ENCODE results near the genes PCTP and SCPEP1.

DNA sequence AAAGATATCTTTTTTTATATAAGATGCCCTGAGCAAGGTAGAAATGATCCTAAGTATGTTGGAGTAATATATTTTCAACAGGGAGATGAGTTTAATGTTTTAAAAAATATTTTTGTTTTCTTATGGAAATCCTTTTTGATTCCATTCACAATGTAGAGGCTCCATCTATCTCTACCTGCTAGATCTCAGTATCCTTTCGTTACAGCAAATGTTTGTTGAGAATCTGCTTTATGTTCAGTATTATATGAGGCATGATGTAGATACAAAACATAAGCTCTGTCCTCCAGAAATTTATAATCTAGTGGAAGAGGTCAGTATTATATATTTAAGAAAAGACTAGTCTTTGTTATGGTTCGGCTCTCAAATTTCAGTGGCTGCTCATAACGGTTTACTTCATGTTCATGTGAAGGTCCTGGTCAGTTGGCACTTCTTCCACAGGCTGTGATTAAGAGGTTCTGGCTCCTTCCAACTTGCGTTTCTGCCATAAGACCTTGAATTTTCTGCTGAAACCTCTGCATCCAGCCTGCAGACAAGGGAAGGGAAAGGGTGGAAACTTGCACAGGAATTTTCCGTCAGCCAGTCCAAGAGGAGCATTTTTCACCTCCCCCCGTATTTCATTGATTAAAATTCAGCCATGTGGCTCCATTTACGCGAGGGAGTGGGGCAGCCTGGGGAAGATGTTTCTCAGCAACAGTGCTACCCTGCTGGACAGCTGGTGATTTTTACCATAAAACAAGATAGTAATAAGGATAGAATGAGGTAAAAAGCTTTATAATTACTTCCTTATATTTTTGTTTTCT is 110.2 kb downstream of the TMEM100 start:
- PRO-cap, 2 experiments = no peak in any of the 2 experiments

DNA sequence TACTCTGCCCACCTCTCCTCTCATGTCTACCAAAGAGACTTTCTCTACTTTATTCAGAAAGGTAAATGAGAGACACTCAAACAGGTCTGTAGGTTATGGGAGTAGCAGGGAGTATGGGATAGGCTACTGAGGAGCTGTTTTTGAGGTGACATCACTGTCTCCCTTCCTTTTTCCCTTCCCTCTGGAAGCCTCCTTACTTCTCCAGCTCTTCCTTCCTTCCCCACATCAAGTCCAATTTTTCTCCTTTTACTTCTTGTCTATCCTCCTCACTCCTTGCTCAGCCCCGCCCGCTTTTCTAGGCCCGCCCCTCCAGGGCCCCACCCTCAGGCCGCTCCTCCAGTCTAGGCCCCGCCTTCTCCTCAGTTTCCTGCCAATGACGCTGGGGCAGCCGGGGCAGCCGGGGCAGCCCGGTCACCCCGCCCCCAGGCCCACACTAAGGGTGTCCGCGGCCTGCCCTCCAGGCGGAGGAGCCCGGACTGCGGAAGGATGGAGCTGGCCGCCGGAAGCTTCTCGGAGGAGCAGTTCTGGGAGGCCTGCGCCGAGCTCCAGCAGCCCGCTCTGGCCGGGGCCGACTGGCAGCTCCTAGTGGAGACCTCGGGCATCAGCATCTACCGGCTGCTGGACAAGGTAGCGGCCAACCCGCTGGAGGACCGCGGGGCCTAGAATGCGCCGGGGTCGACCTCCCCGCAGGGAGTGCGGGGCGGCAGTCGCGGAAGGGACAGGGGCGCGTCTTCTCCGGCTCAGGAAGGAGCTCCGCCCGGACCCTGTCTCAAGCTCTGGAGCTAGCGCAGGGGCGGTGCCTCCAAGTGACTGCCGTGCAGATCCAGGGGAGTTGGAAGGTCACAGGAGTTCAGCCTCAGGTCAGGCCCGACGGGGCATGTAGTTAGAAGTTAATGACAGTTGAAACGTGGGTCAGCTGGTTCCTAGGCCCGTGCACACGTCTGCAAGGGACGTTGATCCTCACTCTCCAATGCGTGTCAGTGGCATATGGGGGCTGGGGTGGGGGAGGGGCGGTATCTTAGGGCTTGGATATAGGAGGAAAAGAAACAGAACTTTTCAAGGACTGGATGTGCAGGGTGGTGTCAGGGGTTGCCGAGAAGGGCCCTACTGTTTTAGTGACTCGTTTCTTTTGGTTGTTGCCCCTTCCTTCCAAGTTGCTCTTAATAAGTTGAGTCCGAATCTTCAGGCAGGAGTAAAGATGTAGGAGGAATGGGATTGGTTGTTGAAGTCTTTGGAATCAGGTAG is at the start of gene PCTP:
TSS of gene PCTP (plus strand) at position 434 of the 1,245 bp plus-strand sequence.
- PRO-cap, 2 experiments = peak in 2 of 2 experiments; most common plus-strand start position 436 of the sequence (in 2)

GRCh38 chr17:55783506-55784249 is 32.8 kb downstream of the PCTP start:
- PRO-cap, 2 experiments = no peak in any of the 2 experiments

GRCh38 chr17:56886271-56886790 is 27.5 kb downstream of the TRIM25 start:
- PRO-cap, 2 experiments = peak in 2 of 2 experiments; most common minus-strand start chr17:56886545 (in 2)

DNA sequence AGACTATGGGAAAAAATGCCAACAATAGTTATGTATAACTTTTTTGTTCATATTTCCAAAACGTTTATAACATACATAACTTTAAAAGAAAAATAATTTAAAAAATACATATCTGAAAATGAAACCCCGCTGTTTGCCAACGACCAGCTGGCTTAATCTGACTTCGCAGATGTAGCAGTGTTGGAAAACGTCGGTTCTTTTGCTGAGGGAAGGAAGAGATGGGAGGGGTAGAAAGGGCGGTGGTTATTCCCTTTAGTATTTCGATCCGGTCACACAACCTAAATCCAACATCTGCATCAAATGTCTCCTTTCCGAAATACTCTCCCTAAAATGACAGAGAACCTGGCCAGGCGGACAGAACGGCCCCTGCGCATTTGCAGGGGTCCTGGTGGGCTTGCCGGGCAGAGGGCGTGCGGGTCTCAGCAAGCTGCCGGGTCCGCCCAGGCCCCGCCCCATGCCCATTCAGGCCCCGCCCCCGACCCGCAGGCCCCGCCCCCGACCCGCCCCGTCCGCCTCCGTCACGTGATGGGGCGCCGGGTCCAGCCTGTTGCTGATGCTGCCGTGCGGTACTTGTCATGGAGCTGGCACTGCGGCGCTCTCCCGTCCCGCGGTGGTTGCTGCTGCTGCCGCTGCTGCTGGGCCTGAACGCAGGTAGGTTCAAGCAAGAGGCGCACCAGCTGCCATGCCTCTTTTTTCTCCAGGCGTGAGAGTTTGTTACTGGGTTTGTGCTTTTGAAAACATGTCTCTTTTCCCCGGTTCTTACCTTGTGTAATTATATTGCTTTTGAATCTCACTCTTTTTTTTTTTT is at the start of gene SCPEP1:
TSS of gene SCPEP1 (plus strand) at position 547 of the 808 bp plus-strand sequence.
- PRO-cap, 2 experiments = peak in 2 of 2 experiments; most common plus-strand start position 569 of the sequence (in 2)

DNA sequence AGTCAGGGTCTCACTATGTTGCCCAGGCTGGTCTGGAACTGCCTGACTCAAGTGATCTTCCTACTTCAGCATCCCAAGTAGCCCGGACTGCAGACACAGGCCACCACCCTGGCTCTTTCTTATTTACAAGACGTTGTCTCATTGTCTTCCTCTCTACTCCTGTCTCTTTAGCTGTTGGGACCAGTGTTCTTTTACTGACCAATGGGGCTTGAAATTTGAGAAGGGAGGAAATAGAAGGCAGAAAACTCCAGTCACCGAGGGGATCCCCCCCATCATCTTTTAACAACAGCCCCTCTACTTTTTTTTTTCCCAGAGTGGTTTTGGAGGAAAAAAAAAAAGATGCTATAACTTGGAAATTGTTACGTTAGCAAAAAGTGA is 1.2 kb downstream of the SCPEP1 start:
- PRO-cap, 2 experiments = no peak in any of the 2 experiments

DNA sequence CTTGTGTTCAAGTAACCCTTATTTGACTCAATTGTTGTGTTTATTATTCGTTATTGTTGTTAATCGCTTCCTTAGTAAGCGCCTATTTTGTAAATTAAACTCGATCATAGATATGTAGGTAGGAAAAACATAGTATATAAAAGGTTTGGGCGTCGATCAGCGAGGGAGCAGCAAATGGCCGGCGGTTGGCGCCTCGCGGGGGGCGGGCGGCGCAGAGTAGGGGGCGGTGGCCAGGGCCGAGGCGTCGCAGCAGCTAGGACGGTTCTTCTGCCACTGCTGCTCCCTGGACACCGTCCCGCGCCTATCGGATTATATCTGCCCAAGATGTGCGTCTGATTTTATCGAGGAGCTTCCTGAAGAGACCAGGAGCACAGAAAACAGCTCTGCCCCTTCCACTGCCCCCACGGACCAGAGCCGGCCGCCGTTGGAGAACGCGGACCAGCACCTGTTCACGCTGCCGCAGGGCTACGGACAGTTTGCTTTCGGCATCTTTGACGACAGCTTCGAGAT is 39.7 kb upstream of the AKAP1 start:
- PRO-cap, 2 experiments = no peak in any of the 2 experiments

DNA sequence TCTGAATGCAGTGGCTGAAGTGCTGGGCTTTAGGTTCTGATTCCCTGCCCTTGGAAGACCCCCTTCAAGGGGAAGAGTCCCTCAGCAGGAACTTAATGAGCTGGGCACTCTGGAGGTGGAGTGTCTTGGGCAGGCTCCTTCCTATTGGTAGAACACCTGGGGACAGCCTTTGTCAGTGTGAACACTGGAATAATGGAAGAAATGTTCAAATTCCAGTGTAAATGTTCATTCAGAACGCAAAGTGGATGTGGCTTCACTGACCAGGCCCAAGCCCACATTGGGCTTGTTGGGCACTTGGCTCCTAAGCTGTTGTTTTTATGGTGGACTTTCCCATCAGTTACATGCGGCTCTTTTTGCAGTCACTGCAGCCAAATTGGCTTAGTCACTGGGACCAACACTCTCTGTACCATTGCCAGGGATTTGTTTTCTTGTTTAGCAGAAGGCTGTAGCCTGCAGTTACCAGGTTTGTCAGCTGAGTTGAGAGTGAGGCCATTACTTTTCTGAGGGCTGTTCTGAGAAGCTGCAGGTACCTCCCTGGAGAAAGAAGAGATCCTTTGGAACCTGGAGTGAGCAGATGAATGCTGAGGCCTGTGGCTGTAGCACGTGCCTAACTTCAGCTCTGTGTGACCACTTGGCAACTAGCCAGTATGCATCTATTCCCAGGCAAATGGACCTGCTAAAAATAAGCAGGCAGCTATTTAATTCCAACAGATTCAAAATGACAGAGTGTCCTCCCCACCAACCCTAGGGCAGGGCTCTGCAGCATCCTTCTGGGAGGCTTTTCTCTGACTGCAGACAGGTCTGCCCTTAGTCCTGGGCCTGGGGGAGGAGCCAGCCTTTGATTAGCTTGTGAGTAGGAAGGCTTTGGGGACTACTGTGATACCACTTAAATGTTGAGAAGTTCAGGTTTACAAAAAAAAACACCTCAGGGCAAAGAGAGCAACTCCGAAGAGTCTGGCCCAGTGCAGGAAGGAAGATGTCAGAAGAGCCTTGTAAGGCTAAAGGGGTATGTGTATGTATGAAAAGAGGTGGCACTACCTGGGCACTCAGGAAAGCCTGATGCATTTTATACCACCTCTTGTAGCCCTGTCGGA is 12.9 kb downstream of the AKAP1 start:
- PRO-cap, 2 experiments = no peak in any of the 2 experiments

GRCh38 chr17:57108456-57108957 is 23.5 kb downstream of the AKAP1 start:
- PRO-cap, 2 experiments = no peak in any of the 2 experiments

DNA sequence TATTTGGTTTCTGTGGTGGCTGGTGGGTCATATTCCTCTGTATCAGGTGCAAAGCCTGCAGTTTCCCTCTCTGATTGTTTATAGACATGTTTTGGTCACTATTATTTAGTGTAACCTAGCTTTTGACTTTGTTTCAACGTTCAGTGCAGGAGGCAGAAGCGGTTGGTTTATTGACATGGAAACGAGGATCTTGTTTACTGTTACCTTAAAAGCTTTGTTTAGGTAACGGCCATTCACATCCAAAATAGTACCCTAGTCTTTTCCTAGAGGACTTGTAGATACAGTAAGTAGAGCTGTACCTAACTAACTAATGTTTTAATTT is 3.5 kb downstream of the MSI2 start:
- PRO-cap, 2 experiments = no peak in any of the 2 experiments

GRCh38 chr17:57270830-57271678 is 14.7 kb downstream of the MSI2 start:
- PRO-cap, 2 experiments = no peak in any of the 2 experiments

GRCh38 chr17:57284902-57285332 is 28.6 kb downstream of the MSI2 start:
- PRO-cap, 2 experiments = no peak in any of the 2 experiments

GRCh38 chr17:57285333-57286222 is 29.3 kb downstream of the MSI2 start:
- PRO-cap, 2 experiments = no peak in any of the 2 experiments

- PRO-cap, 2 experiments = no peak in any of the 2 experiments
These were observed 30.1 kb downstream of the MSI2 start for GRCh38 chr17:57286223-57287101.

DNA sequence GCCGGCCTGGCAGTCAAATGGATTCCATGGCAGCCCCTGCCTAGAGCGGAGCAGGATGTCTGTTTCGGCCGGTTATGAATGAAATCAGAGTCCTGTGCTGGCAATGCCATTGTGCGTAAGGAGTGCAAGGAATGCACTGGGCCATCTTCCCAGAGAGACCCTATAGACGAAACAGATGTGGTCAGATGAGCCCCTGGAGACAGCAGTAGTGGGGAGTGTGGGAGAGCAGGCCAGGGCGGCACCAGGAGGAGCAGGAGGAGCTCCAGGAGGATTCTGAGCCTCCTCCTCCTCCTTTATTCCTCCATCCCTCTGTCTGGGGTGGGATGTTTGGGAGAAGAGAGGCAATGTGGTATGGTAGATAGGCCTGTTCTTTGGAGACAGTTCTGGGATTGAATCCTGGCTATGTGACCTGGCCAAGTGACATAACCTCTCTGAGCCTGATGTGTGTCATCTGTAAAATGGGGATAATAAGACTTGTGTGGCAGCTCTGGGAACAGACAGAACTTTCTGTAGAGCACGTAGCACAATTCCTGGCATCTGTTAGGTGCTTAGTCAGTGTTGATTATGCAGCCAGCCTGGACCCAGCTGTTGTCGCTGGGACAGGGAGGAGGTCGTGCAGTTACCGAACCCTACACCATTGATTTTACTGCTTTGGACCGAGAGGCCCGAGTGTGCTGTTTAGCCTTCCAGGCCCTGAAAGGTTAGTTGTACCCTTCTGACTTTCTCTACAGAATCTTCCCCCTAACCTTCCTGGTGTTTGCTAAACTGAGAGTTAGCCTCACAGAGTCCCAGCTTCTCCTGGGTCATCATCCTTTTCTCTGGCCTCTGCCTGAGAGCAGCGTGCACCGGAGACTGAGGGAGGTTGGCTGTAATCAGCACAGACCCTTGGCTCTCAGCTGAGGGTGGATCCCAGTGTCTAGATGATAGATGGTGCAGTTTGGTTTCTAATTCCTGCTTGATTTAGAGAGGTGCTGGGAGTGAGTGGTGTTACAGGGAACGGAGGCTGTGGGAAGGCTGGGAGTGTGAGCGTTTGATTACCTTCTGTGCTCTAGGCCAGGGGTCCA is 31.7 kb downstream of the MSI2 start:
- PRO-cap, 2 experiments = no peak in any of the 2 experiments

- PRO-cap, 2 experiments = no peak in any of the 2 experiments
These were observed 39.2 kb downstream of the MSI2 start for GRCh38 chr17:57295093-57296355.

- PRO-cap, 2 experiments = no peak in any of the 2 experiments
These were observed 100.7 kb downstream of the MSI2 start for GRCh38 chr17:57356690-57357768.

DNA sequence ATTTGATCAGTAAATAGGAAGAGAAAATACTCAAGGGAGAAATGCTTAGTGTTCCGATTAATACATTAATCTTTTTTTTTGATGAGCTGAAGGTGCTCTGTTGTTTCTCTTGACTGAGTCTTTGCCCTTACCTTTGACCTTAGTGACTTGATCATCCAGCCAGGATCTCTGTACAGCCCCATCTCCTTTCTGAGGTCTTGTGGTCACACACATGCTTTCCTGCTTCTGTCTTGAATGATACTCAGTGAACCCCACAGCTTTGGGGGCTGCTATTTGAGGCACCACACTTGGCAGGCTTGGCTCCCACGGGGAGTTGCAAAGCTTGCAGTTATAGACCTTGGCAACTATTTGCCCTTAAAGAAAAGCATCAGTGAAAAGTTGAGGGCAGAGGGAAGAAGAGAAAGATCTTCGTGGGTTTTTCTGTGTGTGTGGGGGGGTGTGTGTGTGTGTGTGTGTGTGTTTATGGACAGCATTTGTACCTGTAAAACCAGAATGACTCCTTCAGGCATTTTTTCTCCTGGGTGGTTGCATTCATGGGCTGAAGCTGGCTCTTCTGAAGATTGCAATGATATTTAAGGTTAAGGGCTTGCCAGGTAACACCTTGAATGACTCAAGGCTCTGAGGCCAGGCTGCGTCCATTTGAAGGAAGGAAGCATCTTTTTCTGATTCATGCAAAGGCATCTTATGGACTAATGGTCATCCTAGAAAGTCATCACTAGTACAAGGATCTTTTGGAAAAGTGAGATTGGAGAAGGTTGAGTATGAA is 101.6 kb downstream of the MSI2 start:
- PRO-cap, 2 experiments = no peak in any of the 2 experiments

GRCh38 chr17:57445559-57446771 is 189.6 kb downstream of the MSI2 start:
- PRO-cap, 2 experiments = no peak in any of the 2 experiments

GRCh38 chr17:57519284-57519760 is 225.8 kb downstream of the CCDC182 start:
- PRO-cap, 2 experiments = no peak in any of the 2 experiments

Measured in Colon Carcinoma Metastatic in the Brain (tissue), 2 donors.